Daoy (cell line): ENCODE results near the gene KIZ.

DNA sequence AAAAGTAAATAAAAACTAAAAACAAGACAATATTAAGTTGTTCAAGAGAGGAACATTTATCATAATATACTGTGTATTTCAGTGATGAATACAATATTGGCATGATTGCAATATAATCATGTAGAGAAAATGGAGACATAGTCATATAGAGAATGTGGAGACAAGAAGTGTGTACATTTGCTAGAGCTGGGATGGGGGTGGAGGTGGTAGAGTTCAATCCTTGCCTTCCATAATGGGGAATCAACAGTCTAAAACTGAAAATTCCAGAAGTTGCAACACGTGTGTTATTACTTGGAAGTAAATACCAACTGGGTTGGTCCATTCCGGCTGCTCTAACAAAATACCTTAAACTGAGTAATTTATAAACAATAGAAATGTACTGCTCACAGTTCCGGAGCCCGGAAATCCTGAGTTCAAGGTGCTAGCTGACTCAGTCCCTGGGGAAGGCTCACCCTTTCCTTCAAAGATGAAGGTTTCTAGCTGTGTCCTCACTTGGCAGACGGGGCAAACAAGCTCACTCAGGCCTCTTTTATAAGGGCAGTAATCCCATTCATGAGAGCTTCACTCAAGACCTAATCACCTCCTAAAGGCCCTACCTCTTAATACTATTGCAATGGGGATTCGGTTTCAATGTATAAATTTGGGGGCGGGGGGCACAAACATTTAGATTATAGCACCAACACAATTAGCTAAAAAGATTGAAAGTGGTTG lies 59.0 kb downstream of the RIN2 start:
- RAMPAGE, long total RNA, result no peak

- RAMPAGE, long total RNA, result no peak
These were observed 82.2 kb upstream of the NAA20 start for GRCh38 chr20:19934699-19935629.

GRCh38 chr20:19975426-19976315 lies 41.5 kb upstream of the NAA20 start:
- RAMPAGE, long total RNA, result no peak

GRCh38 chr20:19976515-19977429 lies 40.4 kb upstream of the NAA20 start:
- RAMPAGE, long total RNA, result no peak

GRCh38 chr20:19980914-19981458 lies 36.2 kb upstream of the NAA20 start:
- RAMPAGE, long total RNA, result no peak

DNA sequence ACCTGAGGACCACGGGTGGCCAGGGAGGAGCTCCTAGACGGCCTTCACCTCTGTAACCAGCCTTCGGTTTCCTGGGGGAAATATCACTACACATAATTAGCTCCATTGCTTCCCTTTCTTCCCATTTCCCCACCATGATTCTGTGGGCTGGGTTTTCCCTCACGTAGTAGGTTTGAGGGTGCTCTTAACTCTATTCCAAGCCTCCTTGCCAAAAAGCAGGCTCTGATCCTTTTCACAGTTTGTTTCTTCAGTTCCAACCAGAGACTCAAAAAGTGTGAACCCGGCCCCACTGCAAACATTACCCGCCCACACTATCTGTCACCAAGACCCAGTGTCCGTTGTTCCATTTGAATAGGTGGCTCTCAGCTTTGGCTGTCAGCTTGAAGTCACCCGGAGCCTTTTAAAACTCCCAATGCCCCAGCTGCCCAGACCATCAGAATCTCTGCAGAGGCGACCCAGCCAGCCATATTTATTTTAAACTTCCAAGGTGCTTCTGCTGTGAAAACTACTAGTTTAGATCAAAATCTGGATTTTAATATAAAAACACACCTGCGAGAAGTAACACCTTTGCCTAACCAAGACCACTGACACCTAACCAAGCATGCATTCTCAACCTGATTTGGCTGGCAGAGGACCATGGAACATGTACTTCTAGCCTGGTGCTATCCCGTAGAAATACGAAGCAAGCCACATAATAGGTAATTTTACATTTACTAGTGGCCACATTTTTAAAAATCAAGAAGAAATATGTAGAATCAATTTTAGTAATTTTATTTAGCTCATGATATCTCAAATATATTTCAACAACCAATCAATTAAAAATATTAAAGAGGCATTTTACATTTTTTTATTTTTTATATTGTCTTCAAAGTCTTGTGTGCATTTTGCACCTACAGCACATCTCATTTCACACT lies 11.6 kb upstream of the NAA20 start:
- RAMPAGE, long total RNA, result no peak

DNA sequence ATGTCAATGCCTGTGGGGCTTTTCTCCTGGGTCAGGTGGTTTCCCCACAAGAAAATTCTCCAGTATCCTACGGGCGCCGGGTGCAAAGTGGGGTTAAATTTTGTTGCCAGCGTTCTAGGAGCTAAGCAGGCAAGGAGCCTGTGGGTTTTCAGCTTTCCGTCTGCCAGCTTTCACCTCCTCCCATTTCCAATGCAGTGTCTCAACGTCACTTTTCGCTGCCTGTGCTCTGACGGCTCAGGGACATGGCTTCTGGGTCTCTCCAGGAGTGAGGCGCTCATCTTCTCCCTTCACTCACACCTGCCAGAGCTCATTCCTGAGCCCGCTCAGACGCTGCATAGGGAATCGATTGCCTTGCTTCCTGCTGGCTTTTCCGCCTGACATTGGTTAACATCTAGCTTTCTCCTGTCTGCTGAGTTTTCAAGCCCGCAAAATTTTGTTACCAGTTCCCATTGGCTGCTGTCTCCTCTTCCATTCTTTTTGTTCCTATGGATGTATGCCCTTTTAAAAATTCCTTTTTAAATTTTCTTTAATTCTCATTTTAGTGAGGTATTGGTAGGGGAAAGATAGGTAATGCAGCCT lies 7.3 kb upstream of the NAA20 start:
- RAMPAGE, long total RNA, result no peak

- RAMPAGE, long total RNA, result no peak
These were observed 32.1 kb downstream of the CFAP61 start for GRCh38 chr20:20084351-20084814.

GRCh38 chr20:20211050-20211464 lies 156.8 kb upstream of the INSM1 start:
- RAMPAGE, long total RNA, result no peak

DNA sequence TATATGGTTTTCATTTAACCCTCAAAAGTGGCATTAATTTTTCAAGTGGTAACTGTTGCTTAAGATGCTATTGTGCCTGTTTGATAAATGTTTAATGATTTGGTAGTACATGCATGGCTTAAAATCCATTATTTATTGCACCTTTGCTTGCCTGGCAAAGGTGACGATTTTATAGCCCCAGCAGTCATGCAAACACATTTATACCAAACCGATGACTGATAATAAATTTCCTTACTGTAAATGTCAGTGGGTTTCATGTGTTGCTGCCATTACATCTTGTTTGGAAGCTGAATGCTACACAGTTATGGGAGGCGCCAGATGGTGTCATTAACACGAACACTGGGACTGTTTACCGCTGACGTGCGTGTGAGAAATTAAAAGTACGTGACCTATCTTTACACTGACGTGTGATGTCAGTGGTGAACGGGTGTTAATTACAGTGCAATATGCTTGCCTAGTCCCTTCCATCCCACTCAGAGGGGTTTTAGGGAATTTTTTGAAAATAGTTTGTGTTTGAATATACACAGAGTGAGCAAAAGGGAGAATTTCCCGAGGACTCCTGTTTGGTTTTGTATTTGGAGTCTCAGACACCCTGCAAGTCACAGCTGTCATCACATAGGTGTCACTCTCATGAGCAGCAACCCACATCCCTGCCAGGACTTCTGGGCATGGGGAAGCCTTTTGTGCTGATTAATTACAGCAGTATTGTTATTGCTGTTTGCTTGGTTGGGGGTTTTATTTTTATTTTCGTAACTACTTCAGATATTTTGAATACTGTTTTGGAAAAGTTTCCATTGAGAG lies 151.8 kb upstream of the INSM1 start:
- RAMPAGE, long total RNA, result no peak

DNA sequence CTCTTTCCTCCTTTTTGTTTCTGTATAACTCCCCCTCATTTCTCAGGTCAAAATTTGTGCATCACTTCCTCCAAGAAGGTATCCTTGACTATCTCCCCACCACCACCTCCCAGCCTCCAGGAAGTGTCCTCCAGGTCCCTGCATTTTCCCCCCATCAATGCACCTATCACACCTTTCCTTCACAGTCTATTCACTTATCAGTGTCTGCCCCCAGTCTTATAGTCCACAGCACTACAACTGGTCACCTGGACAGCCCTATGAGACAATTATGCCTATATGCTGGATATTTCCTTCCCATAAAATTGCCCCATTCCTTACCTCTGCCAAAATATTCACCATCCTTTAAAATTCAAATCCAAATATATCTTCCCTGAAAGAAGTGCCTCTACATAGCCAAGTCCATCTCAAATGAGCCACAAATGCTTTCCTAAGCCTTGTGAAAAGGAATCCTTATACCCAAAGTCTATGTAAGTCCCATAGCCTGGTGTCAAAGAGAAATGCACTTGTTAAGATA lies 105.8 kb downstream of the RALGAPA2 start:
- RAMPAGE, long total RNA, result no peak

GRCh38 chr20:20710590-20711379 lies 1.7 kb downstream of the RALGAPA2 start:
- RAMPAGE, long total RNA, result no peak

DNA sequence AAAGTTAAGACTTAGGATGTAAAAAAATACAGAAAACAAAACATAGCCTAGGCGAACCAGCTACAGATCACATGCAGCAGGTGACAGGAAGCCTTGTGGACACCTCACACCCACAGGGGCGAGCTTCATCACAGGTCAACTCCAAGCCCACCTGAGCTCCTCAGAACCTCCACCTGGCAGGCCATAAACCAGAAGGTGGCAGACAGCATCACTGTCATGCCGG lies 1.1 kb downstream of the RALGAPA2 start:
- RAMPAGE, long total RNA, result no peak

DNA sequence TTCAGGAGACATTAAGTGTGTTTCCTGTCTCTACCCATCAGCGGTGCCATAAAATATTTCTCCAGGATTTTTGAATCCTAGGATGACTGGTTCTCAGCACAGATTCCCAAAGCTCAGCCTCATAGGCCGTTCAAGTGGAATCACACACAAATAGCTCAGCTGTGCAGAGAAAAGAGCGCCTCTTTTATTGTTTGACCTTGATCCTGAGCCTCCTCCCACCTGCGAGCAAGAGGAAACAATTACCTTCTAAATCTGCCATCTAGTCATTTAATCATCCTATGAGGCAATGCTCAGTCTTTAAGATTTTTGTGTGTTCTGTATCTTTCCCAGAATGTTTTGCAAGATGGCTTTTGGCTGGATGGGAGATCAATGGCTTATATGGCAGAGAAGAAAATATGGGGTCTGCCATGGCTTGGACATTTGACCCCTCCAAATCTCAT lies 31.9 kb upstream of the RALGAPA2 start:
- RAMPAGE, long total RNA, result no peak

- RAMPAGE, long total RNA, result no peak
These were observed 23.8 kb upstream of the KIZ start for GRCh38 chr20:21101857-21102669.

- RAMPAGE, long total RNA, result no peak
These were observed 3.3 kb upstream of the KIZ start for GRCh38 chr20:21122588-21122944.

DNA sequence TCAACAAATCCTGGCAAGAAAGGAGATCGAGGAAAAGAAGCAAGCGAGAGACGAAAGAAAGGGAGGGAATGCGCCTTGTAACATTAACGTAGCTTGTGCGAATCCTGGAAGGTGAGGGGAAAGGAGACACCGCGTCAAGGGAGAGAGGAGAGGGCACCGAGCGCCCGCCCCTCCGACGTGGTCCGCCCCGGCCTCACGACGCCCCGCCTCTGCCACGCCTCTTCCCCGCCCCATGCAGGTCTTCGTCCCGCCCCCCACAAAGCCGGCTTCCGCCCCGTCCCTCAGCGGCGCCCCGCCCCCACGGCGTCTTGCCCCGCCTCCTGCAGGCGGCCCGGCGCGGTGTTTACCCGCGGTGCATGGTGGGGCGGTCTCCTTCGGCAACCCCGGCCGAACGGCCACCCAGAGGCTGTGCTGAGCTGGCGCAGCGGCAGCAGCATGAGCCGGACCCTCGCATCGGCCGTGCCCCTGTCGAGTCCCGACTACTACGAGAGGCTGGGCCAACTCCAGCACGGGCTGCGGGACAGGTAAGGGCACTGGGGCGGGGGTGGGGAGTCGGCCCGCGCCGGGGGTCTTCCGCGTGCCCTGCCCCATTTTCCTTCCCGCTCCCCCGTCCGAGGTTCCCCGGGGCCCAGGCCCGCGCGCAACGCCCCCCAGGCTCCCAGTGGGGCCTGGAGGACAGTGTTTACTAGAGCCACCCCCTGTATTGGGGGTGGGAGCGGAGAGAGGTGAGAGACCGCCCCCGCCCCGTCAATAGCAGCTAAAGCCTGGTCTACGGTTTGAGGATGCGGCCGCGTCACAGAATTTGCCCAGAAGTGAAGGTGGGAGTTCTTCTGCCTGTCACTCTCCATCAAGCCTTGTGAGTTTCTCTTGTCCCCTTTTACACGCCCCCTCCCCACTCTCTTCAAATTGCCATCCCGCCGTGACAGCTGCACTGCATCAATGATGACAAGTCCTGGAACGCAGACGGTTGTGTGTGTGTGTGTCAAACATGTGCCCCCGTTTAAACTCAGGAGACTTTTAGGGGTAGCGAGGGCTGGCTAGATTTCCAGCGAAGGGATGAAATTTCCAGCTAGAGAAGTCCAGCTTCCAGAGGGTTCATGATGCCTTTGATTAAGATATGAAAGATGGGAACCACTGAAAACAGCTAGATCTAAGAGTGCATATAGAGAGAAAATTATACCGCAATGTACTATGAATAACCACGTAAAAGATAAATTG lies at the start of gene KIZ:
Gene KIZ, plus strand, starts transcription at position 402 of the 1,218 bp plus-strand sequence.
- RAMPAGE, long total RNA, result no peak

GRCh38 chr20:21303925-21304179 lies 721 bp downstream of the XRN2 start:
- RAMPAGE, long total RNA, result no peak

DNA sequence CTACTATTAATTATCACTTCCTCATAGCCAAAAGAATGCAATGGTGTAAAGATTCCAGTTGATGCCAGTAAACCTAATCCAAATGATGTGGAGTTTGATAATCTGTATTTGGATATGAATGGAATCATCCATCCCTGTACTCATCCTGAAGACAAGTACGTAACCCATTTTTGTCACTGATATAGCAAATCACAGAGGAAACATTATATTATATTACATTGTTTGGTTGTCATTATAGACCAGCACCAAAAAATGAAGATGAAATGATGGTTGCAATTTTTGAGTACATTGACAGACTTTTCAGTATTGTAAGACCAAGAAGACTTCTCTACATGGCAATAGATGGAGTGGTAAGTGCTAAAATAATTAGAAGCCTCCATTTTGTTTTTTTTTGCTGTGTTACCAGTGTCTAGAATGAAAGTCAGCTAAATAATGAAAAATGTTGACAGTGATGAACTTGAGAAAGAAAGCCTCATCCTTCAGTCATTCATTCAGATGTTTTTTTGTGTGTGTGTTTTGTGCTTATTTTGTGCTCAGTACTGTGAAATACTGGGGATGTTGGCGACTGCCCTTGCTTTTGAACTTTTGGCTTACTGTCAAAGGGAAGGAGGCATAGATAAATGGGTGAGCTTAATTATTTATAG lies 23.2 kb downstream of the XRN2 start:
- RAMPAGE, long total RNA, result no peak

- RAMPAGE, long total RNA, result no peak
These were observed 5.4 kb downstream of the FOXA2 start for GRCh38 chr20:22578715-22579621.